M059J (cell line): ENCODE data around the gene CXCL17.

GRCh38 chr19:41936476-41936694, 8.1 kb upstream of the ERFL start:
- RAMPAGE, long total RNA: no peak

GRCh38 chr19:41956554-41957553, 2.3 kb downstream of the RABAC1 start:
- RAMPAGE, long total RNA: no peak

- RAMPAGE, long total RNA: no peak
Observed at GRCh38 chr19:41998953-41999458, 5.0 kb upstream of the ATP1A3 start.

- RAMPAGE, long total RNA: no peak
Observed at GRCh38 chr19:42068246-42068655, 1.8 kb downstream of the GRIK5 start.

GRCh38 chr19:42115249-42116154, 16.7 kb downstream of the POU2F2 start:
- RAMPAGE, long total RNA: no peak

GRCh38 chr19:42233023-42233577, 9.3 kb downstream of the GSK3A start:
- RAMPAGE, long total RNA: no peak

DNA sequence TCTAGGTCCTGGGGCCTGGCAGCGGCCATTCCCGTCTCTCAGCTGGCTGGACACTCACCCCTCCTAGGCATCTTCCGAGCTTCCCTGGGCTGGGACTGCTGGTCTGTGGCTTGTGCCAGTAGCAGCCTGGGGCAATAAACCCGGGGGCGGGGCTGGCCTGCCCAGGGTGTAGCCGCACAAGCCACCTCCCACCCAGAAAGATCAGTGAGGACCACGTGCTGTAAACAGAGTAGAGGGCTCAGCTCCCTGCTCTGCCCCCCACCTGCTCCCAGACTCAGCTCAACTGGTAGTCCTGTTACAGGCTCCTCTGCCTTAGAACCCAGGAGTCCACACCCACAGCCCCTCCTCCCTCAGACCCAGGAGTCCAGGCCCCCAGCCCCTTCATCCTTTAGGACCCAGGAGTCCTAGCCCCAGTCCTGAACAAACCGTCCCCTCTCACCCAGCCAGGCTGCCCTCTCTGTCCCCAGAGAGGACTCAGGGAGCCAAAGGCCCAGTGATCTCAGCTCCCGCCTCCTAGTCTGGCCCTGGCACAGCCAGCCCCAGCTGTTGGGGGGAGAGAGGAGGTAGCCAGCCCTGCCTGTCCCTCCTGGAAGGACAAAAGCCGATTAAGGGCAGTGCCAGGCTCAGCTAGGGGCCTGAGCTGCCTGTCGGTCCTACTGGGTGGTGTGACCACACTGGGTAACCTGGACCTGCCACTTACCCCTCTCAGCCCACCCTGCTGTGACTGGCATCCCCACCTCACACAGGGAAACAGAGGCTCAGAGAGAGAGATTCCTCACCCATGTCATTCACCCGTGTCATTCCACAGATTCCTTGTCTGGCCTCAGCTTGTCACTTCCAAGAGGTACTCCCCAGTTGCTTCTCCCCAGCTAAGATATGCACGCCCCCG, 14.6 kb downstream of the LIPE start:
- RAMPAGE, long total RNA: no peak

GRCh38 chr19:42421534-42422329, 5.5 kb downstream of the LIPE start:
- RAMPAGE, long total RNA: no peak

- RAMPAGE, long total RNA: no peak
Observed at GRCh38 chr19:42422330-42422861, 4.8 kb downstream of the LIPE start.

GRCh38 chr19:42424814-42425151, 2.4 kb downstream of the LIPE start:
- RAMPAGE, long total RNA: no peak

GRCh38 chr19:42442670-42443485, at the start of gene CXCL17:
Gene CXCL17, minus strand, starts transcription at chr19:42442946.
- RAMPAGE, long total RNA: no peak

DNA sequence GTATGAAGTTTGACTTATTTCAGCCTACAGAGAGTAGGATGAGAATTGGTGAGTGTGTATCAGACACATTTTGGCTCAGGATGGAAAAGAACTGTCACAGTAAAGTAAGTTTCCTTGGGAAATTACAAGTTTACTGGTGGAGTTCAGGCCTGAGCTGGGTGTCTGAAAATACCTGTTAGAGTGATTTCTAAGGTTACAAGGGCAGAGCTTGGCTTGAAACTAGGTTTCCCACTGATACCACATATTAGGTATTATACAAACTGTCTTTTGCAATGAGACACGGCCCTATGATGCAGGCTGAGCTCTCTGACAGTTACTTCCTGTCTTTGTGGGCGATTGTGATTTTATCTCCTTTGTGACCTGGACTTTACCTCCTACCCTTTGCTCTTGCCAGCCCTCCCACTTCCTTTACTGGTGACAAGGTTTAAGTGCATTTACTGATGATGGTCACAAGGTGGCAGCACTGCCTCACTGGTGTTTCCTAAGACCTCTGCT, 7.5 kb upstream of the CXCL17 start:
- RAMPAGE, long total RNA: no peak

DNA sequence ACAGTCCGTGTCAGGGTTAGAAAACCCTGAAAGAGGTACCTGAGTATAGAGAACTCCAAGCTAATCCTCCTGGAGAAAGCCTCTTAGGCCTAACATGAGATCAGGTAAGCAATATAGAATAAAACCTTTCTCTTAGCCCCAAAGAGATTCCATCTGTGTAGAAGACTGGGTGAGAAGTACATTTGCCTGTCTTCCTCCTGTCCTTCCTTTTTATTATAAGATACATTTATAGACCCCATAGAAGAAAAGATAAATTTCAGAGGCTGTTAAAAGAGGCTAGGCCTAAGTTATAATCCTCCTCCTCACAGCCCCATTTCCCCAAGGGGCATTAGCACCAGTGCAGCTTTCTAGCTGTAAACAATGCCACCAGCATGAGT, 20.9 kb downstream of the CEACAM1 start:
- RAMPAGE, long total RNA: no peak

DNA sequence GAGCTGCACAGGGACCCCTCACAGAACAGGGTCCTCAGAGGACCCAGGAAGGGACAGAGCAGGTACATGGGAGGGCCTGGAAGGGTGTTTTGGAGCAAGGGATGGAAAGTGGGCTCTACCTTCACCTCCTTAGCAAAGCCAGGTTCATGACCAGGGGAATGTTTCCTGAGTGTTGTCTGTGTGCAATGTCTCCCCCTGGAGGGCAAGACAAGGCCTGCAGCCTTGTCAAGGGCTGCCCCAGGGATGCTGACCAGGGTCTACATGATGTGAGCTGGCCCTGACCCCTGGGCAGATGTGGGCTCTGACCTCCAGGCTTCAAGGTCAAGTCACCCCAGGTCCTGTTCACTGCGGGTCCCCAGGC, 946 bp upstream of the CEACAM1 start:
- RAMPAGE, long total RNA: no peak

- RAMPAGE, long total RNA: no peak
Observed at GRCh38 chr19:43360960-43361717, 7.7 kb downstream of the CD177 start.

- RAMPAGE, long total RNA: no peak
Observed at GRCh38 chr19:43546356-43547181, 13.6 kb downstream of the ZNF575 start.

- RAMPAGE, long total RNA: no peak
Observed at GRCh38 chr19:43579912-43580270, 4.3 kb downstream of the PINLYP start.

DNA sequence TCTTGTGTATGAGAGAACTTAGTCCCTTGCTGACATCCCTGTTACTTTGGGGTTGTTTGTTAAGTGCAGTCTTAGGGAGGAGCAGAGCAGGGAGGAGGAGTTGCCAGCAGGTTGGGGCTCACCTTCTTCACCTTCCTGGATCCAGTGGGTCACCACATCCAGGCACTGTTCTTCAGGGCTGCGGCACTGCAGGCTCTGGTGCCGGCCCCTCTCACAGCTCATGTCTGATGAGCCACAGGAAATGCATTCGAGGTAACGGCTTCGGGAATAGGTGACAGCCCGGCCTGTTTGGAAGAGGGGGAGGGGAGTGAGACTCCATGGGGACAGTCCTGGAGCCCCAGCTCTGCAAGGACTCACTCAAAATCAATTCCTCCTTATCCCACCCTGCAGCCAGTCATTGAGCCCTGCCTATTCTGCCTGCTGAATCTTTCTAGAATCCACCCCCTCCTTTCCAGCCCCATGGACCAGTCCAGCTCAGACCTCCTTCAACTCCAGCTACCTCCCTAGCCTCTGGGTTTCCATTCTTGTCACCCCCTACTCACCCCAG, 13.5 kb downstream of the PLAUR start:
- RAMPAGE, long total RNA: no peak

DNA sequence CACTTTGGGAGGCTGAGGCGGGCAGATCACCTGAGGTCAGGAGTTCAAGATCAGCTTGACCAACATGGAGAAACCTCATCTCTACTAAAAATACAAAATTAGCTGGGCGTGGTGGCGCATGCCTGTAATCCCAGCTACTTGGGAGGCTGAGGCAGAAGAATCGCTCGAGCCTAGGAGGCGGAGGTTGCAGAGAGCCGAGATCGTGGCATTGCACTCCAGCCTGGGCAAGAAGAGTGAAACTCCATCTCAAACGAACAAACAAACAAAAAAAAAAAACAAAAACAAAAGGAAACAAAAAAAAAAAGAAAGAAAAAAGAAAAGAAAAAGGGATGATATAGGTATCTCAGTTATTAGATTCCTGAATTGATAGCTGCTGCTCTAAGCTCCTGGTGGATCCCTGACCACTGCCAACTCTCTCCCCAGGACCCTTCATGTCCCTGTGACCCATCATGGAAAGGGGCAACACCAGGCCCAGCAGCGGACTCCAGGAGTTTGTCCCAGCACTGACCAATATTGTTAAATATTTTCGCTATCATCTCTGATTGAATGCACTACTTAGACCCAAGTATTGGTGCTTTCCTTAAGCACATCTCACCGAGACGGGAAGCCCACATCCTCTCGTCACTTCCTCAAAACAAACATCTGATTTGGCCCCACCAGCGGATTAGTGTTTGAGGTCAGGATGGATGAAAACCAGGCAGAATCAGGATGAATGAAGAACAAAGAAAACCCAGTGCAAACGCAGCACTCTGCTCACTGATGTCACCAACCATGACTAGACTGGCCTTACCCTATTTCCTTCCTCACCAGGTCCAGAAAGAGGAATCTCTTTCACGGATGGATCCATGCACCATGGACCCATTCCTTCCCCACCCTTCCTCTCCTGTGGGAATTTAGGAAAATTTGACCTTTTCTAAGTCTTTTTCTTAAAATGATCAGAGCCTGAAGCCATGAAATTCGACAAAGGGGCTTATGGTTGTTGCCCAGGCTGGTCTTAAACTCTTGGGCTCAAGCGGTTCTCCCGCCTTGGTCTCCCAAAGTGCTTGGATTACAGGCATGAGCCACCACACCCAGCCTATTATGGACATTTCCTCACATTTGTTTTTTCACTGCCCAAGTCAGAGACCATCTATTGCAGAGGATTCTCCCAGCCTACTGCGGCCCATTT, 6.1 kb downstream of the PLAUR start:
- RAMPAGE, long total RNA: no peak

DNA sequence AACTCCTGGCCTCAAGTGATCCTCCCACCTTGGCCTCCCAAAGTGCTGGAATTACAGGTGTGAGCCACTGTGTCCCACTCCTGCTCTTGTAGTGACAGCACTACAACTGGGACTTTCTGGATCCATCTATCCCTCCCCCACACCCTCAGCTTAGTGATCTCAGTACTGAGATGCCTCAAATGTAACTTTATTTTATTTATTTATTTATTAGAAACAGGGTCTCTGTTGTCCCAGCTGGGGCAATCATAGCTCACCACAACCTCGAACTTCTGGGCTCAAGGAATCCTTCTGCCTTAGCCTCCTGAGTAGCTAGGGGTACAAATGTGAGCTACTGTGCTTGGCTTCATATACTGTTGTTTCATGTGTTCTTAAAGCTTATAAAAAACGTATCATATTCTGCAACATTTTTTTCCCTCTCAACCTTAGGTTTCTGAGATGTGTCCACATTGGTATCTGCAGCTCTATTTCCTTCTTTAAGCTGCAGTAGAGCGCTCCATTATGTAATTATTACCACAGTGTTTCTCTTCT, 4.0 kb downstream of the PLAUR start:
- RAMPAGE, long total RNA: no peak